Thoracic aorta (tissue), 1 donor: ENCODE measurements around a stretch of chr4.

- RAMPAGE, long total RNA = no peak
Observed at GRCh38 chr4:30757364-30757945, 37.3 kb downstream of the PCDH7 start.

GRCh38 chr4:37455497-37456336, 2.0 kb downstream of the C4orf19 start:
- RAMPAGE, long total RNA = no peak

- RAMPAGE, long total RNA = no peak
Observed at GRCh38 chr4:37902083-37902590, 11.3 kb downstream of the TBC1D1 start.

DNA sequence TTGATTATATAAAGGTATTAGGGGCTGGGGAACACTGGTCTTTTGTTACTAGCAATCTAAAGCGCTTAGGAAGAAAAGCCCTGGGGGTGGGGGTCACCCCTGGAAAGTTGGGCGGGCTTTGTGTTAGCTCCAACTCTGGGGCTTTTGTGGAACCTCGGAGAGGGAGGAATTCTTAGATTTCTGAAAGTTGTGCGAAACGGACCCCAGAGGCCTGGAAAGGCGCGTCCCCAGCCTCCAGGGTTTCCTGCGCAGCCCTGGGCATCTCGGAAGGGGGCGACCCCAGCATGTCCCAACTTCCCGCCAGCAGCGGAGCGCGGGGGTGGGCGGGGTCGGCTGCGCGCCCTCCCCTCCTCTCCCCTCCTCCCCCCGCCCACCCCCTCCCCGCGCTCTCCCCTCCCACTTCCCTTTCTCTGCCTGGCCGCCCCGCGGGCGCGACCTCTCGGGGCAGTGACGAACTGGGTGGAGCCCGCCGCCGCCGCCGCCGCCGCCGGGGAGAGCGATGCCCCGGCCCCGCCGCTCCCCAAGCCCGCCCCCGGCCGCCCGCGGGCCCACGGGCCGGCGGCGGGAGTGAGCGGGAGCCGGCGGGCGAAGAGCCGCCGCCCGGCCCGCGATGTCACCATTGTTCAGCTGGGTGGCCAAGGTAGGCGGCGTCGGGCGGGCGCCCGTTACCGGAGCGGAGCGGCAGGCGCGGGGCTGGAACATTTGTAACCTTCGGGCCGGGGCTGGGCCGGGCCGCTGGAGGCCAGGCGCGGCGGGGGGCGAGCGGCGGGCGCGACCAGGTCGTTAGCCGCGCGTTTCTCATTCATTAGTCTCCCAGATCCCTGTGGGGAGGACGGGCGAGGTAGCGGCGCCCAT, 16.9 kb downstream of the PTTG2 start:
- RAMPAGE, long total RNA = no peak

GRCh38 chr4:38020486-38020932, 60.3 kb downstream of the PTTG2 start:
- RAMPAGE, long total RNA = no peak

DNA sequence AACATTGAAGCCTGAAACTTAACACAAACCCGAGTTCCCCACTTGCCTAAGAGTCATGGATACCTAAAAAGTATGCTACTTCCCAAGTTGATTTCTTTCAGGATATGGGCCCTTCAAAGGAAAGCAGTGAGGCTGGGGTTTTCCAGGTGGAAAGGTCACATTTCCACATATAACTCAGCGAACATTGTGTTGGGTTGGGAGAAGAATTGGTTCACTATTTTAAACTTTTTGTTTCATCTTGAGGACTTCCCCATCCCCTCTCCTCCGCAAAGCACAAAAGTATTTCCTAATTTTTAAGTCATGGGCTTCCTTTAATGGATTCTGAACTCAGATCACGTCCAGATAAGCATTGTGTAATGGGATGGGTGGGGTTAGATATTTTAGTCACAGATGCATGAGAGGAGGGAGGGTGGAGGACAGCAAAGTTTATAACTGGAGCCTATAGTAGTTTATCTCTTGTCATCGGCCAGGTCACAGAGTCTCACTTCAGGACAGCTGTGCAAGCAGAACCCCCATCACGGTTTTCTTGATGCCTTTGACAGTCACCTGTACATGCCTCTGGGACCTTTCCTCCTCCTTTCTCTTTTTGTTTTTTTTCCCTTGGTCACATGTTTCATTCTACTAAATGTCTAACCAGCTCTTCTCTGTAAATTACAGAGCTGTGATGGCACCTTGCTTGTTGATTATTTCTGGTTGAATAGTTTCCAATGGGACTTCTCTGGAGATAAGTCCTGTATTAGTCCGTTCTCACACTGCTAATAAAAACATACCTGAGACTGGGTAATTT, 115.3 kb downstream of the PTTG2 start:
- RAMPAGE, long total RNA = no peak

DNA sequence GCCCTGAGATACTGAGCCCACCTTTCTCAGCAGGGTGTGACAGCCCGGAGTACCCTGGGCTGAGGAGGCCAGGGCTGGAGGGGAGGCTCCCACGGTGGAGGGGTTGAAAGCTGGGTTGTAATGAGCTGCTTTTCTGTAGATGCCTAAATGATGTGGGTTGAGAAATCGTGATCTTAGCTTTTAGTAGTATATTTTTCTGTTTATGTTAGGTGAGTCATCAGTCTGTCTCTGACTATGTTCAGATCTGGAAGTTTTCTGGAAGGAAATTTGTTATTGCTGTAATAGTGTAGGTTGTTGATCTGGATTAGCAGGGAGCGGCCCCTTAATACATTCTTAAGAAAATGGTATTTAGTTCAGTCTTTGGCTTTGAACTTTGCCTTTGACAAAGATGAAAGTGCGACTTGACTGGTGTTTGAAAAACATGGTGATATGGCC, 118.8 kb downstream of the PTTG2 start:
- RAMPAGE, long total RNA = no peak

DNA sequence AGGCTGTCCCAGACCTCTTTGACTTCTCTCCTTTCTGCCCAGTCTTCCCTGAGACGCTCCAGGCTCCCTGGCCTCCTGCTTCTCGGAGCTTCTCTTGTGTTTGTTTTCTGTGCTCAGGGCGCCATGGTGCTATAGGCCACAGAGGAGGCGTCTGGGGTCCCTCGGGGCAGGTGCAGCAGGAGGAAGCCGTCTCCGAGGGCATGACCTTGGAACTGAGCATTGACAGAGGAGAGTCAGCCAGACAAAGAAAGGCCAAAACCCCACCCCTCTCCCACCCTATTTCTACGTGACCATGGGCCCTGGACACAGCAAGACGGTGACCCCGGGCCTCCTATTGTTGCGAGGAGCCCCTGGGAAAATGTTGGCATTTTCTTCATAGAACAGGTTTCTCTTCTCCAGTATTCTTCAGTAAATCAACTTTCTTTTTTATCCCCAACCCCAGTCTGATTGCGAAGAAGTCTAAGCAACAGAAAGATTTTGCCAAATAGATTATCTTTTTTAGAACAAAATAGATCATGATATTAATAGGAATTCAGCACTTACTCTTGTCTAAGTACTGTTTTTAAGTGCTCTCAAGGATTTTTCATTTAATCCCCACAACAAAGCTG, 121.0 kb downstream of the PTTG2 start:
- RAMPAGE, long total RNA = no peak

DNA sequence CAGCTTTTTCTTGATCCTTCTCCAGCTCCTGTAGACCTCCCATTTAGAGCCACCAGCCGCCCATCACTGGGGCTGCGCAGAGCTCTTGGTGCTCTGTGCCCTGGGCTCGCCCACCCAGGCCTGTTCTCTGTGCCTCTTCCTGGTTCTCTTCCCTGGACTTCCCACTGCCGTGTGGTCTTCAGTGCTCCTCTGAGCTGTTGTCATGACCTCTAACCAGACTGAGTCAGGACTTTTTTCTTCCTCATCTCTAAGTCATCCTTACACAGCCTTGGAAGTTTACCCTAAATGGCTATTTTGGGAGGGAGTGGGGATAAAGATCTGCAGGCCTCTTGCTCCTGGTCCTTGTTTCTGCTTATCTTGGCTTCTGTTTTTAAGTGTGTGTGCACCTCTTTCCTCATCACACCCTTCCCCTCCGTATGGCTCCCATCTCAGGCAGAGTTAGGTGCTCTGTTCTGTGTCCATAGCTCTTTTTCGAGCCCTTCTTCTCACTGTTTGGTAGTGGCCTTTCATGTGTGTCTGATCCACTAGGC, 122.5 kb downstream of the PTTG2 start:
- RAMPAGE, long total RNA = no peak

- RAMPAGE, long total RNA = no peak
Observed at GRCh38 chr4:38119782-38120708, 159.8 kb downstream of the PTTG2 start.

- RAMPAGE, long total RNA = no peak
Observed at GRCh38 chr4:38176842-38177557, 216.8 kb downstream of the PTTG2 start.

GRCh38 chr4:38663339-38663541, 759 bp upstream of the KLF3 start:
- RAMPAGE, long total RNA = no peak

GRCh38 chr4:38672089-38672823, 8.3 kb downstream of the KLF3 start:
- RAMPAGE, long total RNA = no peak

GRCh38 chr4:38672824-38673553, 9.0 kb downstream of the KLF3 start:
- RAMPAGE, long total RNA = no peak

DNA sequence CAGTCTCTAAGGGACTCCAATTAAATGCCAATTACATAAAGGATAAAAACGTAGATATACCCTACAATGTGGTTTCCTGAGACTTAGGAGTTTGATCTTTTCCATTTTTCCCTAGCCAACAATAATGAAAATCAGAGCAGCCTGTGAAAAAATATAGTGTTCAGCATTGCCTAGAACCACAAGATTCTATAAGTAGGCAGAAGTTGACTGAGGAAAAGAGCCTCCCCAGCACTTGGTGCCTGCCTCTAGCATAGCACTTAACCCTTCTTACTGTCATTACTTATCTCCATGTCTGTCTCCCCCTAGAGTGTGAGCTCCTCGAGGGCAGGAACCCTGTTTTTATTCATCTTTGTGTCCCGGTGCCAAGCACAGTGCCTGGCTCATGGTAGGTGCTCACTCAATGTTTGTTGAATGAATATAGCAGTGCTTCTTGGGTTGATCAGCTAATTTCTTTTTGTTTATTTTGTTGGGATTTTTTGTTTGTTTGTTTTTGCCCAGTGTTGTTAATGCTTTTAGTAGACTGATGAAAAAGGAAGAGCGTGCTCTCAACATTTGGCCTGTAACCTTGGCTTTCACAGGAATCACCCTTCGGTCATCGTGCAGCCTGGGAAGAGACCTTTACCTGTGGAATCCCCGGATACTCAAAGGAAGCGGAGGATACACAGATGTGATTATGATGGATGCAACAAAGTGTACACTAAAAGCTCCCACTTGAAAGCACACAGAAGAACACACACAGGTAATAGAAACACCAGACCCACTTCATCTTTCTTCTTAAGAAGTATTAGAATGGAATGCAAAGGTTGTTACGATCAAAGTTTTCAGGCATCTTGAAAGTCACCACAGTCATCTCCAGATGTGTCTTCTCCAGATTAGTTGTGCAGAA, 30.4 kb downstream of the KLF3 start:
- RAMPAGE, long total RNA = no peak

DNA sequence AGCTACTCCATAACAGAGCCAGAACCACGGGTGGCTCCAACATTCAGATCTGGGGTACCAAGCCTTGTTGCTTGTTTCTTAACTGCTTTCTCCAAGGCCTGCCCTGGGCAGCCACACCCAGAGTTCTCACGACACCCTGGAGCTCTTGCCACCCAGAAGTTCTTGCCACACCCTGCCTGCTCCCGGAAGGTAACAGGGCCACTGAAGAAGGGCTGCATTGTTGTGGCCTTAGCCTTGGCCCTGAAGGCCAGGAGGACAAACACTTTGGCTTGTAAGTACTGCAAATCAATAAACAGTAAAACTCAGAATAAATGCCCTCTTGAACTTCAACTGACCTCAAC, 54.3 kb downstream of the TLR10 start:
- RAMPAGE, long total RNA = no peak

- RAMPAGE, long total RNA = no peak
Observed at GRCh38 chr4:38792694-38793083, 9.9 kb upstream of the TLR10 start.

GRCh38 chr4:38949248-38949523, 81.6 kb downstream of the FAM114A1 start:
- RAMPAGE, long total RNA = no peak

GRCh38 chr4:38985209-38985885, 46.9 kb downstream of the TMEM156 start:
- RAMPAGE, long total RNA = no peak

DNA sequence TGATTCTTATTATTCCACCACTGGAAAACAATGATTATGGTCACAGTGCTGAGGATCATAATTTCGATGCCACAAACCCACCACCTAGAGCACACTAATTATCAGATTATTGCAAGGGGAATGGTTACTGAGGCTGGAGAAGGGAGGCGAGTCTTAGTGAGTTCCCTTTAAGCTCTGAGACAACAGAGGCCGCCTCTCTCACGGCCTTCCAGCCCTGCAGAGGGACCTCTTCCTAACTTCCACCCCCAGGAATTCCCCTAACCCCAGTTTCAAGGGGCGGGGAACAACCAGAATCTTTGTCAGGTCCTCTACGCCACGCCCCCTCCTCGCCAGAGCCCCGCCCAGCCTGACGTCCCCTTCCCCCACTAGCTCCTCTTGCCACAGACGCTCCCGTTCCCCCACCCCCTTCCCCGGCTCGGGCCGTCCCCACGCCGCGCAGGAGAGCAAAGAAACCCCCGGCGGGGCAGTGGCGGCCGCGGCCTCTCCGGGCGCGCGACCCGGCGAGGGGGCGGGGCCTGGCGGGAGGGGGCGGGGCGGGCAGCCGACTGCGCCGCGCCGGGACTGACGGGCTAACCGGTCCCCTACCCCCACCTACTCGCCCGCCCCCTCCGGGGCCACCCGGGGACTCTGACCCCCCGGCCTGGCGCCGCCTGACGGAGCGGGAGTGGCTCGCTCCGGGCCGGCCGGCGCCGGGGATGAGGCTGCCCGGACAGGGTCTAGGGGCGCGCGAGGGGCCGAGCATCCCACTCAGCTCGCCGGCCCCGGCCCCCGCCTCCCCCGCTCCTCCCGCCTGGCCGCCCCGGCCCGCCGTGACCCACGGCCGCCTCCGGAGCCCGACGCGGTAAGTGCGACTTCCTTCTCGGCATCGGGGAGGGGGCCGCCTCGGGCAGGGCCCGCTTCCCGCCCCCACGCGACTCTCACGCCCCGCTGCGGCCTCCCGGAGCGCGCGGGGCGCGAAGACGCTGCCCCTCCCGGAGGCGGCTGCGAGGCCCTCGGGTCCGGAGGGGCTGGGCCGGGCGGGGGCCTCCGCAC, 12.4 kb upstream of the TMEM156 start:
- RAMPAGE, long total RNA = no peak